Heart left ventricle (tissue), 7 donors: Measurements from ENCODE around the gene PRR16.

DNA sequence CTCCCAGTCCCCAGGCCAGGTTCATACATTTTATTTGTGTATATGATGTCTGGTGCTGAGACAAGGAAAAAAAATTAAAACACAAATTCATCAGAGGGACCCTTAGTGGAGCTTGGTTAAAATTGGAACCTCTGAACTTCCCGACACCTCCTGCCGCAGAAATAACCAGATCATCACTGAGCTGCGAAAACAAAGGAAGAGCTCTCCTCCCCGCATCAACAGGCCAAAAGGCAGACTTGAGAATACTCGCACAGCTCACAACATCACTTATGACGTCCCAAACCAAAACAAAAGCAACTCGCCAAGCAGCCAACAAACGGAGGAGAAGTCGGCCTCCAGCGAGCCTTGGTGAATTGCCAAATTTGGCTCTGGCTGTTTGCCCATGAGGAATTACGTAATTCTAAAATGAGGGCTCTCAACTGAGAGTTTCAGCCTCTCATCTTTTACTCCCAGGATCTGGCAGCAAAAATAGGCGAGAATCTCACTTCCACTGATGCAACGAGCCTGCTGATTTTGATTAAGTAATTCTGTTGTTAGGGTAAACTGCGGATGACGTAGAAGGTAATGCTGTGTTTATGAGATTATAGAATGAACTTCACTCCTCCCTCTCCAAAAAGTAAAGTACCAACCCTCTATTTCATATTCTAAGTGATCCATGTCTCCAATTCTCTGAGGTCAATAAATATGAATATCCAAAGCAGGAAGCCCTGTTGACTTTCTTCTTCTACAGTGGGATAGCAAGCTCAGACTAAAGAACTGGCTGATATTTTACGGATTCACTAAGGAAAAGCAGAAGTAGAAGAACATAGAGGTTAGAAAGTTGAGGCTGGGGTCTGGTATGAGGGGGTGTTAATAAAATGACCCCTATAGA is 51.7 kb upstream of the SEMA6A start:
- PRO-cap, 6 experiments = peak in 4 of 6 experiments; most common plus-strand start position 526 of the sequence (in 1); most common minus-strand start position 178 of the sequence (in 2)
- RAMPAGE, long total RNA, 2 experiments = no peak in any of the 2 experiments
- RRBS = no CpG with 5 or more reads among the region's 16 CpGs

GRCh38 chr5:116676668-116677176 is 102.1 kb upstream of the SEMA6A start:
- PRO-cap, 6 experiments = no peak in any of the 6 experiments
- RAMPAGE, long total RNA, 2 experiments = no peak in any of the 2 experiments
- RRBS = no CpG with 5 or more reads among the region's 5 CpGs

GRCh38 chr5:116739641-116740029 is 165.0 kb upstream of the SEMA6A start:
- PRO-cap, 6 experiments = peak in 2 of 6 experiments; most common minus-strand start chr5:116739804 (in 1)
- RAMPAGE, long total RNA, 2 experiments = no peak in any of the 2 experiments
- RRBS = no CpG with 5 or more reads among the region's 8 CpGs

GRCh38 chr5:118973395-118974239 is 14.7 kb downstream of the DTWD2 start:
- PRO-cap, 6 experiments = no peak in any of the 6 experiments
- RAMPAGE, long total RNA, 2 experiments = no peak in any of the 2 experiments
- RRBS = no CpG with 5 or more reads among the region's 43 CpGs

- PRO-cap, 6 experiments = no peak in any of the 6 experiments
- RAMPAGE, long total RNA, 2 experiments = no peak in any of the 2 experiments
- RRBS = no CpG with 5 or more reads among the region's 5 CpGs
Observed at GRCh38 chr5:119031697-119032256, 39.1 kb upstream of the DMXL1 start.

DNA sequence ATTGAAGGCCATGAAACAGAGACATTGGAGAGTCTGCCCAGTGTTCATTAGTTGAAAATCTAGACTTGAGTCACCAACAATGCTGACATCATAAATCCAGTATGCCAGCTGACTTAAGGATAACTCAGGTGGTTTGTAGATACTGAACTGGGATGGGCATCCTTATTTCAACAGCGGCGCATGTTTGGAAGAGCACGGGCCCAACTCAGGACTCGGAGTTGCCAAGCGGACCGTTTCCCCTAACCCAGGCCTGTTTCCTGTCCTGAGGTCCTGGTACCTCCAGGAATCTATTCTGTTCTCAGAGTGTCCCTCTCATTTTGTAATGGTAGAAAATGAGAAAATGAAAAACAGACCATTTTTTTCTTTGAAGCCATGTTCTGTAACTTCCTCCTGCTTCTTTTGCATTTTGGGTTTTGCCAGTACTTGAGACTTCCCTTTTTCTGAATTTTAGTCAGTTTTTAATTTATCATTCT is 80.5 kb upstream of the TNFAIP8 start:
- PRO-cap, 6 experiments = no peak in any of the 6 experiments
- RAMPAGE, long total RNA, 2 experiments = no peak in any of the 2 experiments
- RRBS = no CpG with 5 or more reads among the region's 6 CpGs

GRCh38 chr5:119276932-119277477 is 78.8 kb upstream of the TNFAIP8 start:
- PRO-cap, 6 experiments = no peak in any of the 6 experiments
- RAMPAGE, long total RNA, 2 experiments = no peak in any of the 2 experiments
- RRBS = no CpG with 5 or more reads among the region's 6 CpGs

DNA sequence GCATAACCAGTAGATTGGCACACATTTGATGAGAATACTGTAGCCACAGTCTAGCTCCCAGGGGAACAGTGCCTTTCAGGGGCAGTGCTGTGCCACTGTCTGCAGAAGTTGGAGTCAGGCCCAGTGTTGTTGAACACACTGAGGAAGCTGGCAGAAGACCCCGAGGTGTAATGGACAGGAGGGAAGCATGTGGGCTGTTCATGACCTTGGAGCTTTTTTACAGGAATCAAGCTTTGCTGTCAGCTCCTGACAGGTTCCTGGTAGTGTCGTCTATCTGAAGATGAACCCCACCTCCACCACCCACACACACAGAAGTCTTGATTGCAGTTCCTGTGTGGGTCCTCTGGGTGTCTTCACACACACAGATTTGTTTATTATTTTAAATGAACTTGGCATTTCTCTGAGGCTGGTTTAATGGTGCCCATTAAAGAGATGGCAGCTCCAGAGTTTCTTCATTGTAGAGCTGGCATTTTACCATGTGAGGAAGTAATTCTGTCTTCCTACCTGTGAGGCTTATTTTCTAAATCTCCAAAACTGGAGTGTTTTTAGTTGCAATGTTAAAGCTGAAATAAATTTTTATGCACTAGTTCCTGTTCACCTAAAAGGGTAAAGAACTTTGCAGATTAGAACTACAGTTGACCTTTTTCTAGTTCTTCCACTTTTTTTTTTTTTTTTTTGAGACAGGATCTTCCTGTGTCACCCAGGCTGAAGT is 40.2 kb upstream of the TNFAIP8 start:
- PRO-cap, 6 experiments = no peak in any of the 6 experiments
- RAMPAGE, long total RNA, 2 experiments = no peak in any of the 2 experiments
- RRBS = no CpG with 5 or more reads among the region's 2 CpGs

- PRO-cap, 6 experiments = peak in 1 of 6 experiments; most common minus-strand start chr5:119333284 (in 1)
- RAMPAGE, long total RNA, 2 experiments = start-site peak on the plus strand in 1 of 2 experiments, at chr5:119333341-119333586 at its widest, 40 to 88 reads per replicate
- RRBS = no CpG with 5 or more reads among the region's 10 CpGs
Observed at GRCh38 chr5:119332766-119333864, 22.7 kb upstream of the TNFAIP8 start.

GRCh38 chr5:119357188-119357621 is 1.4 kb downstream of the TNFAIP8 start:
- PRO-cap, 6 experiments = no peak in any of the 6 experiments
- RAMPAGE, long total RNA, 2 experiments = no peak in any of the 2 experiments
- RRBS = no CpG with 5 or more reads among the region's 4 CpGs

- PRO-cap, 6 experiments = no peak in any of the 6 experiments
- RAMPAGE, long total RNA, 2 experiments = no peak in any of the 2 experiments
- RRBS = no CpG with 5 or more reads among the region's 3 CpGs
Observed at GRCh38 chr5:119420163-119420673, 32.1 kb upstream of the HSD17B4 start.

- PRO-cap, 6 experiments = no peak in any of the 6 experiments
- RAMPAGE, long total RNA, 2 experiments = no peak in any of the 2 experiments
- RRBS = no CpG with 5 or more reads among the region's 6 CpGs
Observed at GRCh38 chr5:119435420-119435831, 16.9 kb upstream of the HSD17B4 start.

GRCh38 chr5:119439040-119439739 is 13.1 kb upstream of the HSD17B4 start:
- PRO-cap, 6 experiments = peak in 1 of 6 experiments; most common minus-strand start chr5:119439232 (in 1)
- RAMPAGE, long total RNA, 2 experiments = no peak in any of the 2 experiments
- RRBS = no CpG with 5 or more reads among the region's 9 CpGs

DNA sequence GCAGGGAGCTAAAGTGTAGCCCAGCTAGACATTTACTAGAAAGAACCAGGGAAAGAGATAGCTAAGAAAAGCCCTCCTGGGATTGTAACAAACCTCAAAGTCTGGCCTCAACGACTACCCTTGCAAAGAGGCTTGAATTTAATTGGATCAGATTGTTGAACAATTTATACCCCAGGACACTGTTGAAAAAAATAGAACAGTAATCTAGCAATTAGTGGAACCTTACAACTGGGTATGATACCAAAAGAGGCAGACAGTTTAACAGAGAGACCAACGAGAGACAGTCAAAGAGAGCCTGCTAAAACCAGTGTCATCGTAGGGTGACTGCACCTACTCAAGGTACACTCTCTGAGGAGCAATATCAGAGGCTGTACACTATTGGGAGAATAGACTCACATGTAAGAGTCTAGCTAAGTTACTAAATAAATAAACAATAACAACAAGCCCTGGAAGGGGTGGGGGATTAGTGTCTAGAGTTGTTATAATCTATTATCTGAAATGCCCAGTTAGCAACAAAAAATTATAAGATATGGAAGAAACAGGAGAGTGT is 59.1 kb downstream of the HSD17B4 start:
- PRO-cap, 6 experiments = no peak in any of the 6 experiments
- RAMPAGE, long total RNA, 2 experiments = no peak in any of the 2 experiments
- RRBS = no CpG with 5 or more reads among the region's 3 CpGs

- PRO-cap, 6 experiments = peak in 6 of 6 experiments; most common plus-strand start chr5:120464300 (in 3); most common minus-strand start chr5:120464190 (in 3)
- RAMPAGE, long total RNA, 2 experiments = no peak in any of the 2 experiments
- RRBS = 2% methylated on average over 19 of the region's 64 CpGs
Observed at GRCh38 chr5:120463742-120464668, at the start of gene PRR16. TSS of gene PRR16 (plus strand) at chr5:120464300.

DNA sequence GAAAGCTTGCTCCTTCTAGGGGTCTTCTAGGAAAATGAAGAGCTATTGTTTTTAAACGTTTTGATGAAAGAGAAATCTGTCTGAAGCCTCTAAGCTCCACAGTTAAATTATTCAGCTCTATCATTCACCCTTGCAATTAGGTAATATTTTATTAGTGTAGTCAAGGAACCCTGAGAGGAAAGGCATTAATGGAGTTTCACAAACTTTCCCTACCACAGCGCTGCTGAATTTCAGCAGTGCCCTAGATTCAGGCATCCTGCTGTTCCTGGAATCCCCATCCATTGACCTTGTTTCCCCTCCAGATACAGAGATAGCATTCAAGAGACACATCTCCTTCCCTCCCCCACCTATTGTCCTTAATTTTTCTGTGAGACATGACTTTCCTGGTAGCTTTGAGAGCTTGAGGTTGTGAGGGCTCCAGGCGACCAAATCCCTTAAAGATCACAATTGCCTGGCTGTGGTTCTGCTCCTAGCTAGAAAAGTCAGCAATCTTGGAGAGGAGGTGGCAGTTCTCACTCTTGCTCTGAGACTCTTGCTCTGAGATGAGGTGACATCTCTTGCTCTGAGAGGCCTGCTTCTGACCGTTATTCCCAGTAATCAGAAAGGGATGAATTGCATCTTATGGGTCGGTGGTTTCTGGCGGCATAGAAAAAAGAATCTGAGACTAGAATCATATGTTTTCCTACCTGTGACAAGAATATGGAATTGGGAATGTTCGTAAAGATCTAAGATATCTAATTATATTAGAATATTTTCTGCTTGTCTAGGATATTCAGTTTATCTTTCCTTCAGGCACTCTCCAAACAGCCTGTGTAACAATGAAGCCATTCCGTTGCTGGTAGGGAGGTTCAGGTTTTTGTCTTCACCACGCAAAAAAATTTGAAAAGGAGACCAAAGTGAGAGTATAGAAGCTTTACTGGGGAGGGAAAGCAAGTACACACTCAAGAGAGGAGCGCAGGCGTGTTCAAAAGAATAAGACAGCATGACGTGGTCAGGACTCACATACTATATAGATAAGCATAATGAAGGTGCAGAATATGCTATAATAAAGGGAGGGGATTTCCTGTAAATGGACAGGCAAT is 48.1 kb downstream of the PRR16 start:
- PRO-cap, 6 experiments = no peak in any of the 6 experiments
- RAMPAGE, long total RNA, 2 experiments = no peak in any of the 2 experiments
- RRBS = no CpG with 5 or more reads among the region's 12 CpGs

- PRO-cap, 6 experiments = no peak in any of the 6 experiments
- RAMPAGE, long total RNA, 2 experiments = no peak in any of the 2 experiments
- RRBS = no CpG with 5 or more reads among the region's 12 CpGs
Observed at GRCh38 chr5:120700491-120701030, 236.5 kb downstream of the PRR16 start.

DNA sequence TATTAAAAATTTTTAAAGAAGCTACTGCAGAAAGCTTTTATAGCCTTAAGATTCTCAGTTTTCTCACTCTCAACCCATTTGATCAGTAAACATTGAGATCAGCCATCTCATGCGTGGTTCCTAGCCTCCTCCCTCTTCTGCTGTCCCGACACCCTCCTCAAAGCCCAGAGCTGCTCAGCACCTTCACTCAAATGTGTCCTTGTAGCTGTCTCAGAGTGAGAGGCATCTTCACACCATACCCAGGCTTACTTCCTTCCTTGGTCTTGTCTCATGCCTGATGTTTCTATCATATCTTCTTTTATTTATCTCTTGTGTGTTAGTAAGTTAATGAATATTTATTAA is 72.4 kb upstream of the SNX2 start:
- PRO-cap, 6 experiments = no peak in any of the 6 experiments
- RAMPAGE, long total RNA, 2 experiments = no peak in any of the 2 experiments
- RRBS = no CpG with 5 or more reads among the region's 2 CpGs

DNA sequence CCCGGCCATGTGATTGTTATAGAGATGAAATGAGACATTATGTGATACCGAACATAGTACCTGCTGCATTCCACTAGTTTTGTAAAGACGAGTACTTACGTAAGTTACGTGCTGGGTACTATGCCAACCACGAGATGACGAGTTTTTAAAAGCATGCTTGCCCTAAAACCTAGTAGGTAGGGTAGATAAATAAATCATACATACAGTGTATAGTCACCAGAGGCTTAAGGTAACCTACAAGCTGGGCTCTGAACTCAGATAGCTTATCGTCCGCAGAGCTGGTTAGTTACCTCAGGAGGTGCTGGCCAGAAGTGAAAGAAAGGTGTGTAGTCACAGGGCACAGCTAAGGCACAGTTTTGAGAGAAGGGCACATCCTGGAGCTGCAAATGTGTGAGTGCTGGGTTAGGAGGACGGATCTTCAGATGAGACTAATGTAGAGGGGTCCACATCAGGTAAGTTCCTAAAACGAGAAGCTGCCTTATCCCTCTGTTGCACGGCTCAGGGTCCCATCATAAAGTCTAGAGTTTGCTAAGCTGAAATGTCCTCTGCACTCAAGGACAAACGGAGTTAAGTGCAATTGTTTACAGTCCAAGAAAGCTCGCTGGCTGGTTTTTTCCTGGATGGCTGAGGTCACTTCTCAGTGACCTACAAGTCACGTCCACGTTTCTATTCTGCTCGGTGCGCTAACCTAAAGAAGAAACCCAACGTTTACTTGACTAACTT is 1.2 kb upstream of the SNX24 start:
- PRO-cap, 6 experiments = no peak in any of the 6 experiments
- RAMPAGE, long total RNA, 2 experiments = no peak in any of the 2 experiments
- RRBS = no CpG with 5 or more reads among the region's 19 CpGs

DNA sequence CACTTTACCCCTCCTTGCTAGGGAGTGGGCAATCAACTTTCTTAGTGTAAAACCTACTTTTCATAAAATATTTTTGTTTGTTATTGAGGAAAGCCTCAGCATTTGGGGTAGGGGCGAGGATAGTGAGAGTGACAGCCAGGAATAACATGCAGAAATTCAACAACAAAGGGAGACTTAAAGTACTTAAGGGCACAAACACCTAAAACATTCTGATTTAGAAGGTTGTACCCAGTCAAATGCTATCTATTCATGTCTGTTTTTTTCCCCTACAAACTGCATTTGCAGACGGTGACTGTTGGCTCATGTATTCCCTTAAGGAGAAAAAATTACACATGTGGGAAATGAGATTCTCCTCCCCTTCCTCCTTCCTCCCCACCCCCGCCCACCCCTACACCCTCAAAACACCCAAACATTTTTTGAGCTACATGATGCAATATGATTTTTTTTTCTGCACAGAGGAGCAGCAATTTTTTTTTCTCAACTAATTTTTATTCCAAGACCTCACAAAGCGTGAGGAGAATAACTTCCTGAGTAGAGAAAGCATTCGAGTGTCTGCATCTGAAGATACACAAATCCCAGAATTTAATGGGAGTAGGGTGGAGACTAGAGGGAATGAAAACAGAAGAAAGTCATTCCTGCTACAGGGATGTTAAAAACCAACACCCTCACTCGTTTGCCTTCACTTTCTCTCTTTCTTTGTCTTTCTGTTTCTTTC is 118.0 kb downstream of the PRDM6 start:
- PRO-cap, 6 experiments = peak in 2 of 6 experiments; most common plus-strand start position 434 of the sequence (in 1); most common minus-strand start position 304 of the sequence (in 1)
- RAMPAGE, long total RNA, 2 experiments = no peak in any of the 2 experiments
- RRBS = no CpG with 5 or more reads among the region's 6 CpGs